Suprapubic skin (tissue), 4 donors: ENCODE data around the gene HOPX.

GRCh38 chr4:55396682-55397474 lies 1.1 kb downstream of the TMEM165 start:
- PRO-cap: no peak
- RAMPAGE, long total RNA, 4 experiments: no peak in any of the 4 experiments

DNA sequence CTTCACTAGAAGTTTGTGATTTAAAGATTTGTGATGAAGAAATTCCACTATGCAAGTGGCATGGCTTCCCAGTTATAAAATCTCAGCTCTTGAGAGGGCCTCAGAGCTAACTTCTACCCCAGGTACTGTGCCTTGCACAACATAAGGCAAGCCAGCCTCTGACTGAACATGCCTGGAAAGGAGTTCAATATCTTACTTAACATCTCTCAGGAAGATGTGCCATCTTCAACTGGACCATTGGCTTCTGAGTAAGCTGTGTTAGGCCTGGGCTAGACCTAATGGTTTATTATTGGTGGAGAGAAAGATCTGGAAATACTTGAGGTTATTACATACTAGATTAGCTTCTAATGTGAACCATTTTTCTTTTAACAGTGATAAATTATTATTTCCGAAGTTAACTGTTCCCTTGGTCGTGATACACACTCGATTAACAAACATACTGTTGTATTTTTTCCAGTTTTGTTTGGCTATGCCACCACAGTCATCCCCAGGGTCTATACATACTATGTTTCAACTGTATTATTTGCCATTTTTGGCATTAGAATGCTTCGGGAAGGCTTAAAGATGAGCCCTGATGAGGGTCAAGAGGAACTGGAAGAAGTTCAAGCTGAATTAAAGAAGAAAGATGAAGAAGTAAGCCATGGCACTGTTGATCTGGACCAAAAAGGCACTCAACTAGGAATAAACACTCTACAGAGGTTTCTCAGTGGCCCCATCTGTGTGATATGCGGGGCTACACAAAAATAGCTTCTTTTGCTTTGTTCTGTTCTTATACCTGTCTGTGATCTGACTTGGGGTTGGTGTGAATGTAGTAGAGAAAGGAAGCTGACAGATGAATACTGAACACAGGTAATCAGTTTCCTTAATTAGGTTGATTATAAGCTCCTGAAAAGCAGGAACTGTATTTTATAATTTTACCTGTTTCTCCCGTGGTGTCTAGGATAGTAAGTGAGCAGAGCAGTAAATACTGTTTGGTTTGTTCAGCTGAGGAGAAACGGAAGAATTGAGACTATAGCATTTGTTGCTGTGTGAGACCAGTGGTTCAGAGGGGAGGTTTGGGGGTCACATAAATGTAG lies 21.2 kb downstream of the TMEM165 start:
- PRO-cap: no peak
- RAMPAGE, long total RNA, 4 experiments: no peak in any of the 4 experiments

DNA sequence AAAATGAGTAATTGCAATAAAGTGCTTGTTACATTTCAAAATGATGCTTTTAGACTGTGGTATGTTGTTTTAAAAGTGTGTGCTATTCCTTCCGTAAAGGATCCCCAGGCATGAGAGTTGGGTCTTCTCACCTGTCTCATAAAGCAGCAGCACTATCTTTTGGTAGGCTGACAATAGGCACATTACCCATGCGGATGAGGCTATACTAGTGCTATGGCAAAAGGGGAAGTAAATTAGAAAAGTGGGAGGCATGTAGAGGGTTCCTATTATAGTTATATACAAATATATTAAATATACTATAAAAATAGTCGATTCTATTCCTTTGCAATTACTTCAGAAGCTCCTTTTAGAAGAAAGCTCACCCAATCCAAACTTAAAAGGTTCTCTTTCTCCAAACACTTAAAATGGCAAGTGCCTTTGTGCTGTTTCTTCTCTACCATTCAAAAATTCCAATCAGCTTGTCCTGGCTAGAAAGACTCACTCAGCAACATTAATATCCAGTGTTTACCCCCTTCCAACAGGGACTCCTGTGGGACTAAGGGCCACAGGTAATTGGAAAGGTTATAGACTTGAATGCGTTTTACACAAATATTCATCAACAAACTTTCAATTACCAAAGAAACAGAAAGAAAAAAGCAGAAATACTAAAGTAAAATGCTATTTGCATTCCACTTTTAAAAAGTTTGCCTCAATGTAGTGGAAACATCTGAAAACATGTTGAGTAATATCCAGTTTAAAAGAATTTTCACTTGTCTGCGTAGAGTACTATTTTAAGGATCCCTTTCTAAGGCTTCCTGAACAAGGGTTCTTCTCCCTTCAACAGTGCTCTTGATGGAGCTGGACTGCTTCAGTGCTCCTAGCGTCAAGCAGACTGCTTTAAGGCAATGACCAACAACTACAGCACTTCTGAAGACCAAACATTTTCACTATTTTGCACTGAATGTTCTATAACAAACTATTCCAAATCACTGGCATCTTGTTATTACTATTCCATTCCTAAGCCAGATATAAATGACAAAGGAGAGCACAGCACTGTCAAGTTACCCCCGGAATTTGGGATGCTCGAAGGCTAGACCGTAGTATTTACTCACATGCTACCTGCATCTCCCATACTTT lies 35.7 kb downstream of the TMEM165 start:
- PRO-cap: no peak
- RAMPAGE, long total RNA, 4 experiments: no peak in any of the 4 experiments

- PRO-cap: no peak
- RAMPAGE, long total RNA, 4 experiments: no peak in any of the 4 experiments
Measured at GRCh38 chr4:55433611-55434462, 38.1 kb downstream of the TMEM165 start.

DNA sequence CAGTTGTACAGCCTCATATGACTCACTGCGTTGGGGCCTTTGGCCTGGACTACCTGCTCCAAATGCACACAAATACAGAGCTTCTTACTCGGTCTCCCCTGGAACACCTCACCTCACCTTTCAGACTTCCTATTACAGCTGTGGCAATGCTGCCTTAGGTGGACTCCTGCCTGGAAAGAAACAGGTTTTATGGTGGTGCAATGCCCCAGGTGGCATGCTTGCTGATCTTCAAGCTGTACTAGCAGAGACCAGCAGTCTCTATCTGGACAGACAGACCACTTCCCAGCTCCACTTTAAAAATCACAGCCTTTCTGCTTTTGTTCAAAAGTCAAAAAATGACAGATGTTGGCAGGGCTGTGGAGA lies 85.6 kb upstream of the EXOC1L start:
- PRO-cap: no peak
- RAMPAGE, long total RNA, 4 experiments: no peak in any of the 4 experiments

- PRO-cap: no peak
- RAMPAGE, long total RNA, 4 experiments: start-site peak on the plus strand in 1 of 4 experiments, at chr4:56491429-56491567 at its widest, 70 reads per replicate
Measured at GRCh38 chr4:56491246-56491739, 14.3 kb upstream of the ARL9 start.

GRCh38 chr4:56655597-56655910 lies 25.5 kb downstream of the HOPX start:
- PRO-cap: no peak
- RAMPAGE, long total RNA, 4 experiments: no peak in any of the 4 experiments

GRCh38 chr4:56681025-56681963 lies at the start of gene HOPX:
HOPX (minus strand) TSS chr4:56681296.
- PRO-cap: bidirectional peak, plus-strand start at chr4:56681583, minus-strand start at chr4:56681297
- RAMPAGE, long total RNA, 4 experiments: start-site peak on the minus strand in 4 of 4 experiments, at chr4:56681158-56681348 at its widest, 70 to 2,143 reads per replicate

GRCh38 chr4:56686545-56686981 lies 5.5 kb upstream of the HOPX start:
- PRO-cap: no peak
- RAMPAGE, long total RNA, 4 experiments: no peak in any of the 4 experiments

DNA sequence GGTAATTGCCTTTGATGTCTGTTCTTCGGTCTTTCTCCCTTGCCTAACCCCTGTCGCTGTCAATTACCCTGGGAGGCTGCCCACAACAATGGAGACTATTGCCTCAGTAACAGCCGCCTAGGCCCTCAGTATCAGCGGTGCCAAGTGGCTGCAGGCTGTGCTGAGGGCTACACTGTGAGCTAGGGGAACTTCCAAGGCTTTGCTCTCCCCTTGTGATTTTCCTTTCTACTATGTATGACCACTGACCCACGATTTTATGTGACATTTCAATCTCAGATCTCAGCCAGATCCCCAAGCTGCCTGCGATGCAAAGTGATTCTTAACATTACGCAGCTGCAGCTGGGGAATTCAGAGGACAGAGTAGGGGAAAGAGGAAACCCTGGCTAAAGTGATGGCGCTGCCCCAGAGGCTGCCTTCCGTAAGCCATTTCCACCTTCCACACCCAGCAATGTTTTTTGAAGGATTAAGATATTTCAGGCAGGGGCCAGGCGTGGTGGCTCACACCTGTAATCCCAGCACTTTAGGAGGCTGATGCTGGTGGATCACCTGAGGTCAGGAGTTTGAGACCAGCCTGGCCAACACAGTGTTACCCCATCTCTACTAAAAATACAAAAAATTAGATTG lies 36.1 kb upstream of the REST start:
- PRO-cap: no peak
- RAMPAGE, long total RNA, 4 experiments: no peak in any of the 4 experiments

DNA sequence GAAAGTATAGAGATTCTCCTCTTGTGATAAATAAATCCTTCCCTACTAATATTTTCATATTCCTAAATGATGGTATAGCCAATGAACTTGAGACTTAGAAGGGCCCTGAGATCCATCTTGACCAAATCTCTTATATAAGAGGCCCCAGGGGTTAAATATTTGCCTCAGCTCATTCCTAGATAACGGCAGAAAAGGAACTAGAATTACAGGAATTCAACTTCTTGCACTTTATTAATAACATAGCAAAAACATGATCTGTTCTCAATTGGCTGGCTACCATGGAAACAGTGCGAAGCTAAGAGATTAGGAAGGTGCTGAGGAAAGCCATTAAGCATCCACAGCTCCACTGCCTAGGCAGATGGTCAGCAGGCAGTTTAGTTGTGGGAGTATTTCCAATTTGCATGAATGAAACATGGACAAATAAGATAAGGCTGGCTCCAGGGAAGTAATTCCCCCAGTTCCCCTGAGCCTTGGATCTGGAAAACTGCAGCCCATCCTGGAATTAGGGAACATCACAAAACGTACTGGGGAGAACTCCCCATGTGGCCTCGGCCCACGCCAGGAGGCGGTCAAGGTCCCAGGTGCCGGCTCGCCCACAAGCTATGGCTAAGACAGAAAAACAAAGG lies 45.5 kb downstream of the IGFBP7 start:
- PRO-cap: no peak
- RAMPAGE, long total RNA, 4 experiments: no peak in any of the 4 experiments

DNA sequence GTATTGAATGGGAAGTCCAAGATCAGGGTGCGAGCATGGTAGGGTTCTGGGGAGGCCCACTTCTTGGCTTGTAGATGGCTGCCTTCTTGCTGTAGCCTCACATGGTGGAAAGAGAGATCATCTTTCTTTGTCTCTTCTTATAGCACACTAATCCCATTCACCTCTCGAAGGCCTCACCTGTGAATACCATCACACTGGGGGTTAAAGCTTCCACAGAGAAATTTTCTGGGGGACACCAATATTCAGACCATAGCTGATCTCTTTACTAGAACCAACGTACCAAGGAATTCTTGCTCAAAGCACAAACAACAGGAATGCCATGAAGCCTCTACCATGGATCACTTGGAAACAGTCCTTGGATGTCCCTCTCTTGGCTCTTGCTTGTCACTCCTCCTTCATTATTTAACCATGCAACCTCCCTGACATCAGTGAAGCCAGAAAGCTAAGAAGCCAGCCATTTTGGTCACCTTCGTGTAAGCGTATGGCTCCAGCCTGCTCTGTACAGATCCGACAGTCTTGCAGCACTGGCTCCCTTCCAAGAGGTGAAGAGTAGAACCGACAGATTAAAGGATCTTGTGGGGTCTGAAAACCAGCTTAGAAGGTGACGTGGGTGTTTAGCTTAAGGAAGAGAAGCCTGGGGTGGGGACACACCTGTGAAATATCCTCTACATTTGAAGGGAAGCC lies 34.0 kb downstream of the IGFBP7 start:
- PRO-cap: no peak
- RAMPAGE, long total RNA, 4 experiments: no peak in any of the 4 experiments

DNA sequence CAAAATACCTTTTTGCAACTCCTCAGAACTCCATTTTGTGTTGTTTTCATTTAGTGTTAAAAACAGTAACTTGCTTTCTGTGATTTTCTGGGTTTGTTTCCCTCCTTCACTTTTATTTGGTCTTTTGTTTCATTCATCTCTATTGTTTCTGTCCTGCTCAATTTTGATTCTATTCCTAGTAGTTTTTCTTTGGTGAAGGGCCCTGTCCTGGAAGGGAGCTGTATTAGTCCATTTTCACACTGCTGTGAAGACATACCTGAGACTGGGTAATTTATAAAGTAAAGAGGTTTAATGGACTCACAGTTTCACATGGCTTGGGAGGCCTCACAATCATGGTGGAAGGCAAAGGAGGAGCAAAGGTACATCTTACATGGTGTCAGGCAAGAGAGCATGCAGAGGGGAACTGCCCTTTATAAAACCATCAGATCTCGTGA lies 24.4 kb downstream of the IGFBP7 start:
- PRO-cap: no peak
- RAMPAGE, long total RNA, 4 experiments: no peak in any of the 4 experiments

DNA sequence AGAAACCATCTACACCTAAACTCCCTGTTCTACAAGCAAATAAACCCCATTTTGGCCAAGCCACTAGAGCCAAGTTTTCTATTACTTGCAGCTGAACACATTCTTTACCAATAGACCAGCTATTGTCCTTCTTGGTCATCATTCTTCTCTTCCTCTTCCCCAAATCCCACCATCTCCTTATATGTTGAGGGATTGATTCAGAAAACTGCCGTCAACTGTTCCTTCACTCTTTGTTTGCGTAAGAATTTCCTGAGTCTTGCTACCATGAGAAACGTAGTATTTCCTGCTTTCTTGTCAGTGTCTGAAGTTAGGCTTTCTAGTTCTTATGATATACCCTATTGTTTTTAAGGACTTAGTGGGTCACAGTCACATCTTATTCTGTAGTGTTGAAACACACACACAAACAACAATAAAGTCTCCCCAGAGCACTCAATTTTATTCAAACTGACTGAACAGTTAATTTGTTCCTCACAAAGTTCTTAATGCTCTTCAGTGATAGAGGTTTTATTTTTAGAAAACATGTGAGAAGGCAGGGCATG lies 20.1 kb downstream of the IGFBP7 start:
- PRO-cap: no peak
- RAMPAGE, long total RNA, 4 experiments: no peak in any of the 4 experiments

GRCh38 chr4:57091552-57092140 lies 18.5 kb downstream of the IGFBP7 start:
- PRO-cap: no peak
- RAMPAGE, long total RNA, 4 experiments: no peak in any of the 4 experiments

DNA sequence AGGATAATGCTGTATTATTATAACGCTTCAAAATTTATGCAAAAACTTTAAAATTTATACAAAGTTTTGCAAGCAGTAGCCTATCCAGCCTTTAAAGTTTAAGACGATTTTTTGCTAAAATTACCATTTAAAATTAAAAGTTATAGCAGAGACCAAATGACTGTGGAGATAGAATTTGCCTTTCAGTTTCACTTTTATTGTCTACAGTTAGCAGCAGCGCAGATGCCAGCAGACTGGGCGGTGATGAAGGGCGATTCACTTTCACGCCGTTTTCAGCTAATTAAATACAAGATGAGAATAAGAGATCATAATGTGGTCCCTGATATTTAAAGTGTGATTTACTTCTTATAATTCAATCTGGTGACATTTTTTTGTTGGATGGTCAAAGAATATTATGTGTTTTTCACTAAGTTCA lies 1381.5 kb upstream of the ADGRL3 start:
- PRO-cap: no peak
- RAMPAGE, long total RNA, 4 experiments: no peak in any of the 4 experiments

DNA sequence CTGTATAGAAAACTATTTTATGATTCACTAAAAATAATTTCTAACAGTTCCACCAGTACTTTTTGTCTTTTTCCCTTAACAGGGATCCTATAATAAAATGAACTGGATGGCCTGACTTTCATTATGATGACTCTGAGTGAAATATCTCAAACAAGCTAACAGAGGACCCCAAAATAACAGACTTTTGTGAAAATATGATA lies 643.4 kb upstream of the ADGRL3 start:
- PRO-cap: no peak
- RAMPAGE, long total RNA, 4 experiments: no peak in any of the 4 experiments

GRCh38 chr4:62135565-62136141 lies 935.5 kb downstream of the ADGRL3 start:
- PRO-cap: no peak
- RAMPAGE, long total RNA, 4 experiments: no peak in any of the 4 experiments

DNA sequence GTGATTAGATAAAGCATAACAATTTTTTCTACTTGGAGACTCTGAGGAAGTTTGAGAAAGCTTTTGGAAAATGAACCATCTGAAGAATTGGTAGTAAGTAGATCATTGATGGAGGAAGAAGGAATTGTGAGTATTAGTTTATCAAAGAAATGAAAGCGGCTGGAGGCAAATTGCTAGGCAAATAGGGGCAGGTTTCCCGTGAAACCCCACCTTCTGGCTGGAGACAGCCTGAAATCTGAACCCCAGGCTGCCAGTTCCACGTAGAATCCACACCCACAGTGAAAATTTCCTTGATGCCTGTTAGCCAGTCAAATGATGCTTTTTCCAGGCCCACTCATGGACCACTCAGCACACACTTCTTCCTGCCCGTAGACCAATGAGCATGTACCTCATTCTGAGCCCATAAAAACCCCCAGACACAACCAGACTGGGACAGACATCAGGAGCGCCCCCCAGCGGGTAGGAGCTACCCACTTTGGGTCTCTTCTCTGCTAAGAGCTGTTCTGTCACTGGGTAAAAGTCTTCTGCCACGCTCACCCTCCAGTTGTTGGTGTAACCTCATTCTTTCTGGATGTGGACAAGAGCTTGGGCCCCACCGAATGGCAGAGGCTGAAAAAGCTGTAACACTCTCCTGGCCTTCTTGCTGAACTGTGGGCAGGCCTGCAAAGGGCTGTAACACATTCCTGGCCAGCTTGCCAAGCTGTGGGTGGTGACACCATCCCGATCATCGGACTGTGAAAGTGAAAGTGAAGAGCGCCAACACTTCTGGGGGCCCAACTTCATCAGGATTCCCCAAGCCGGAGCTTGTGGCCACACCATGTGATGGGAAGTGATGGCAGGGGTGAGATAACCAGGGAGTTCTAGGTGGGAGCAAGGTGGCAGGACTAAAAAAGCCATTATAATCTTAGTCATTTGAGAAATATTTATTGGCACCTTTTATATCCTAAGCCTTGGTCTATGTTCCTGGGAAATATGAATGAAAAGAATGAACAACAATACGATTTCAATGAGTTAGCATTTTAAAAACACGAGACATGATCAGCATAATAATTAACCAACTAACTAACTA lies 137.6 kb downstream of the TECRL start:
- PRO-cap: no peak
- RAMPAGE, long total RNA, 4 experiments: no peak in any of the 4 experiments

DNA sequence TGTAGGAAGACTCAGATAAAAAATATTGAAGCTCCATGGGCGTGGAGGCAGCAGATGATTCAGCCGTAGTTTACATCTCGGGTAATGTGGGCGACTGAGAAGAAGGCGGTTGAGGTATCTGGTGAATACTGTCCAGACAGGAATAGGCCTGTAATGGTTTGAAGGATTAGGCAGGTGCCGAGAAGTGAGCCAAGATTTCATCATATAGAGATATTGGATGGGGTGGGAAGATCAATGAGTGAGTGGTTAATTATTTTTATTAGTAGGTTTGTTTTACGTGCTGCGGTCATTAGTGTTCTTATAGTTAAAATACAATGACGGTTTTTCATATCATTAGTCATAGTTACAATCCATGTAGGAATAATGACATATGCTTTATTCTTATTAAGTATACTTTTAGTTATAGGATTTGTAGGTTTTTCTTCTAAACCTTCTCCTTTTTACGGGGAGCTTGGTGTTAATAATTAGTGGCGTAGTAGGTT lies 199.3 kb upstream of the TECRL start:
- PRO-cap: no peak
- RAMPAGE, long total RNA, 4 experiments: no peak in any of the 4 experiments